Colon Carcinoma Metastatic in the Lung (tissue), 2 donors: Measurements from ENCODE around the genes CPTP, CCNL2 and ATAD3C.

GRCh38 chr1:1324513-1325671 lies at the start of gene CPTP:
Gene CPTP, plus strand, starts transcription at chr1:1324802.
- PRO-cap, 2 experiments: peak in 2 of 2 experiments; most common plus-strand start chr1:1324789 (in 1); most common minus-strand start chr1:1324637 (in 2)

GRCh38 chr1:1333433-1333582 lies 2.2 kb downstream of the TAS1R3 start:
- PRO-cap, 2 experiments: no peak in any of the 2 experiments

GRCh38 chr1:1343035-1343414 lies 6.2 kb downstream of the DVL1 start:
- PRO-cap, 2 experiments: no peak in any of the 2 experiments

DNA sequence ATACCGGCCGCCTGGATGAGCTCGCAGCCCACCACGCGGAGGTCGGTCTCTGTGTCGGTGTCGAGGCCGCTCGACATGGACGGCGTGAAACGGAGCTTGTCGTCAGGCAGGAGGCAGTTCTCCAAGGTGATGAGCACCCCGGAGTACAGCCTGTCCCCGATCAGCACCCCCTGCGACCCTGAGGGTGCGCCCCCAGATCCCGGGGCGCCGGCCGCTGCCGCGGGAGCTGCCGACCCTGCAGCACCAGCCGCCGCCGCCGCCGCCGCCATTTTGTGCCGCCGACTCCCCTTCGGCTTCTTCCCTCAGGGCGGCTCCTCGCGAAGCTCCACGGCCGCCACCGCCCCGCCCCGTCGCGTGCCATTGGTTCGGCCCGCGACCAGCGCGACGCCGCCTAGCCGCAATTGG lies at the start of gene CCNL2:
Gene CCNL2 (minus strand): TSS at position 298 of the 405 bp plus-strand sequence.
- PRO-cap, 2 experiments: peak in 2 of 2 experiments; most common minus-strand start position 277 of the sequence (in 1)

GRCh38 chr1:1431574-1432252 lies 3.8 kb upstream of the VWA1 start:
- PRO-cap, 2 experiments: peak in 2 of 2 experiments; most common plus-strand start chr1:1431874 (in 2); most common minus-strand start chr1:1431734 (in 2)

DNA sequence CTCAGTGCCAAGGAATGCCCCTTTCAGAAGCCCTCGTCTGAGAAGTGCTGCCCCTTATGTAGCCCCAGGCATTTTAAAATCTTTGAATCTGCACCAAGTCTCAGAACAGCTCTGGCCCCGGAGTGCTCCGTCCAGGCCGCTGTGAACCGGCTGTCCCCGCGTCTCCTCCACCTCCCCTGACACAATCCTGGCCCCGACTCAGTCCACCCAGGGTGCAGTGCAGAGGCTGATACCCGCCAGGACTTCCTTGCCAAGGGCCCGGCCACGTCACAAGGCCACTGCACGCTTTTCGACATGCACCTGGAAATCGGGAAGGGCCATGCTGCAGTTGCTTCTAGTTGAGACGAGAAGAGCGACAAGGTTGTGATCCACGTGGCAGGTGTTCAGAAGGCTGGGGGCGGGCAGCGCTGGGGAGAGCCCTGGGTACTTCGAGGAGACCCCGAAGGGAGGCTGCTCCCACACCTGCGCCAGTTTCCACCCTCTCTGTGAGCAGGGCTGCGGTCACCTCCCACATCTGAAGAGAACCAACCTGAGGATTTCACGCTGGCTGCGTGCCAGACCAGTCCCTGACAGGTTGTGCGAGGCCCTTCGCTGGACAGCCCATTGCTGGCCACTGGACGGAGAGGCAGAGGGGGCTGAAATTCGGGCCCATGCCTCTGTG lies 6.7 kb downstream of the VWA1 start:
- PRO-cap, 2 experiments: no peak in any of the 2 experiments

- PRO-cap, 2 experiments: no peak in any of the 2 experiments
Measured at GRCh38 chr1:1449339-1449793, at the start of gene ATAD3C. Gene ATAD3C, plus strand, starts transcription at chr1:1449689.

DNA sequence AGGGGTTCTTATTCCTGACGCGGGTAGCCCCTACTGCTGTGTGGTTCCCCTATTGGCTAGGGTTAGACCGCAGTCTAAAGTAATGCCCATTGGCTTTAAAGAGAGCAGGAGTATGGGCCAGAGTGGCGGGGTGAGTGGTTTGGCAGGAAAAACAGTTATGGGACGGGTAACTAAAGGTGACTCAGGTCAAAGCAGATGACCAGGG lies 1.0 kb upstream of the ATAD3B start:
- PRO-cap, 2 experiments: no peak in any of the 2 experiments

DNA sequence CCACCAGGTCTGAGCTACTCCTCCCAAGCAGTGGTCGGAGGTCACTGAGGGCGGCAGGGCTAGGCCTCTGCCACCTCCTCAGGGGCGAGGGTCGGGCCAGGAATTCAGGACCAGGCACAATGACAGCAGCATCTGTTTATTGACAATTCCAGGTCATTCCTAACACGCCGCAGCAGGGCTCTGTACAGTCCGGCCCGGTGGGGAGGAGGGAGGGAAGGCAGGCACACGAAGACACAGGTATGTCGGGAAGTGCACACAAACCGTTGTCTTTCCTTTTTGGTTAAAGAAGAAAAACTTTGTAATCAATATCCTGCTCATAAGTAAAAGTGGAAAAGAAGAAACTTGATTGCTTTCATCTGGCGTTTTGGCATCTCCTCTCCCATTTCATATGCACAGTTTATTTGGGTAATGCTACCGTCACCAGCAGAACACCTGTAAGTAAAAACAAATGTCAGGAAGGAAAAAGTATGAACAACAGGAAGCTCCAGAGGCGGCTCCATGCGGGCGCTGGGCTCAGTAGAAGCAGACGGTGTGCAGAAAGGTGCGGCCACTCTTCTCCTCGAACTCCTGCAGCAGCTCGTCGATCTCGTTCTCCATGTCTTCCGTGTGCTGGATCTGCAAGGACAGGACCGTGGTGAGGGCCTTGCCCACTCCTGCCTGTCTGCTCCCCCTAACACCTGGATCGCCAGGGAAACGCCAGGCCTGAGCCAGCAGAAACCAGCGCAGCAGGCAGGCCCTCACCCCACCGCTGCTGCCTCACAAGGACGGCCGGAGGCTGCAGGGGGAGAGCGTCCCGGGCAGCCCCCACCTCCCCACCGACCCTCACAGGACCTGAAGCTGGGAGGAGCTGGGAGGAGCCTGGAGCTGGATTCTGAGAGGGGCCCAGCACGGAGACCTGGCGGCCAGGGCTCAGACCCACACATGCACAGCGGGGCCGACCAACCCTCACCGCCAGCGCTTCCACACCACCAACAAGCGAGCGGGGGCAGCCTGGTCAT lies 1.4 kb upstream of the TMEM240 start:
- PRO-cap, 2 experiments: no peak in any of the 2 experiments

- PRO-cap, 2 experiments: no peak in any of the 2 experiments
Measured at GRCh38 chr1:1557398-1558155, 17.1 kb downstream of the SSU72 start.

GRCh38 chr1:1561989-1562948 lies 12.4 kb downstream of the SSU72 start:
- PRO-cap, 2 experiments: no peak in any of the 2 experiments

DNA sequence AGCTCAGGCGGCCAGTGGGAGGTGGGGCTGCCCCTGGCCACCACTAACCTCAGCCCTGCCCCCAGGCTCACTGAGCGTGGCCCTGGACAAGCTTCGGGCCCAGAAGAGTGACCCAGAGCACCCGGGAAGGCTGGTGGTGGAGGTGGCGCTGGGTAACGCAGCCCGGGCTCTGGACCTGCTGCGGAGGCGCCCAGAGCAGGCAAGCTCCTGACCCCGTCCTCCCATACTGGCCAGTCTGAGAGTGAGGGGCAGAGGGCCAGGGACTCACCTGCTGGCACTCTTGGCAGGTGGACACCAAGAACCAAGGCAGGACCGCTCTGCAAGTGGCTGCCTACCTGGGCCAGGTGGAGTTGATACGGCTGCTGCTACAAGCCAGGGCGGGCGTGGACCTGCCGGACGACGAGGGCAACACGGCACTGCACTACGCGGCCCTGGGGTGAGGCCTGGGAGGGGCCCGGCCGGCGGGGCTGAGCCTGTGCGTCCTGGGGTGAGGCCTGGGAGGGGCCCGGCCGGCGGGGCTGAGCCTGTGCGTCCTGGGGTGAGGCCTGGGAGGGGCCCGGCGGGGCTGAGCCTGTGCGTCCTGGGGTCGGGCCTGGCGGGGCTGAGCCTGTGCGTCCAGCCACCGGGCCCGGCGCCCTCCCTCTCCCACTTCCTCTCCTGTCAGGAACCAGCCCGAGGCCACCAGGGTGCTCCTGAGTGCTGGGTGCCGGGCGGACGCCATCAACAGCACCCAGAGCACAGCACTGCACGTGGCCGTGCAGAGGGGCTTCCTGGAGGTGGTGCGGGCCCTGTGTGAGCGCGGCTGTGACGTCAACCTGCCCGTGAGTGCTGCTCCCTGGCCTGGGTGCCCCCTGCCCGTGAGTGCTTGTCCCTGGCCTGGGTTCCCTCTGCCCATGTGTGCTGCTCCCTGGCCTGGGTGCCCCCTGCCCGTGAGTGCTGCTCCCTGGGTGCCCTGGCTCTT lies 4.7 kb upstream of the MMP23B start:
- PRO-cap, 2 experiments: peak in 1 of 2 experiments; most common plus-strand start position 568 of the sequence (in 1)

DNA sequence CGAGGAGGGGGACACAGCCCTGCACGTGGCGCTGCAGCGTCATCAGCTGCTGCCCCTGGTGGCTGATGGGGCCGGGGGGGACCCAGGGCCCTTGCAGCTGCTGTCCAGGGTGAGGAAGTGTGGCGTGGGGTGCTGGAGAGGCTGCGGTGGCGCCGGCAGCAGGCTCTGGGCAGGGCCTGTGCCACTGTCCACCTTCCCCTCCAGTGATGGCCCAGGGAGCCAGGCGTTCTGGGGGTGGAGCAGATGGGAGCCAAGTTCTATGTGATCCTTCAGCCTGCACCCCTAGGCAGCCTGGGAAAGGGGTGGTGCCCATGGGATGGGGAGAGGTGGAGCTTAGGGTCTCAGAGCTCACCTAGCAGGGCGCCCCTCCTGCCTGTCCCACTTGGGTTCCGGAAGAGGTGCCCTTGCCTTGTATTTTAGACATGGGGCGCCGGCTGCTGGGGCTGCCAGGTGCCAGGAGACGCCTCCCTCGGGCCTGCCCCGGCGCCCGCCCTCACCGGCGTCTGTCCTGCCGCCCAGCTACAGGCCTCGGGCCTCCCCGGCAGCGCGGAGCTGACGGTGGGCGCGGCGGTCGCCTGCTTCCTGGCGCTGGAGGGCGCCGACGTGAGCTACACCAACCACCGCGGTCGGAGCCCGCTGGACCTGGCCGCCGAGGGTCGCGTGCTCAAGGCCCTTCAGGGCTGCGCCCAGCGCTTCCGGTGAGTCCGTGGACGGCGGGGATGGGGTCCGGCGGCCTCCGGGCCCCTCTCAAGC lies 3.2 kb upstream of the MMP23B start:
- PRO-cap, 2 experiments: peak in 1 of 2 experiments; most common plus-strand start position 381 of the sequence (in 1)

DNA sequence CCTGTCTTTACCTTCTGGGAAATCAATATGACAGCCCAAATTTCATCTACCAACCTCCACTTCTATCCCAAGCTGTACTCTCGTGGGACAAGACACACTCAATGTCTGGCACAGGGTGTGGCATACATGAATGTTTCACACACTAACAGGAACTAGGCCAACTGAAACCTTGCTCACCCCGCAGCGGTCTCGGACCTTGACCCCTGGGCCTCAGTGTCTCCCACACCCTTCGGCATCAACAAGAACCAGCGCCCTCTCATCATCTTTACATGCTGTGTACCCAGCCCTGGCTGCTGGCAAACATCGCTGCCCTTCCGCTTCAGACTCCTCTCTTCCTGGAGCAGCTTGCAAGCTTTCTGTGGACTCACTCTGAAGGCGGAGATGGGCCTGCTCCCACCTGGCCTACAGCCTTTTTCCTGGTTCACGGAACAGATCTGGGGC lies 10.6 kb downstream of the CDK11B start:
- PRO-cap, 2 experiments: no peak in any of the 2 experiments

- PRO-cap, 2 experiments: no peak in any of the 2 experiments
Measured at GRCh38 chr1:1661885-1662657, 3.3 kb upstream of the CDK11B start.

GRCh38 chr1:1712253-1712565 lies 11.9 kb downstream of the CDK11A start:
- PRO-cap, 2 experiments: no peak in any of the 2 experiments

DNA sequence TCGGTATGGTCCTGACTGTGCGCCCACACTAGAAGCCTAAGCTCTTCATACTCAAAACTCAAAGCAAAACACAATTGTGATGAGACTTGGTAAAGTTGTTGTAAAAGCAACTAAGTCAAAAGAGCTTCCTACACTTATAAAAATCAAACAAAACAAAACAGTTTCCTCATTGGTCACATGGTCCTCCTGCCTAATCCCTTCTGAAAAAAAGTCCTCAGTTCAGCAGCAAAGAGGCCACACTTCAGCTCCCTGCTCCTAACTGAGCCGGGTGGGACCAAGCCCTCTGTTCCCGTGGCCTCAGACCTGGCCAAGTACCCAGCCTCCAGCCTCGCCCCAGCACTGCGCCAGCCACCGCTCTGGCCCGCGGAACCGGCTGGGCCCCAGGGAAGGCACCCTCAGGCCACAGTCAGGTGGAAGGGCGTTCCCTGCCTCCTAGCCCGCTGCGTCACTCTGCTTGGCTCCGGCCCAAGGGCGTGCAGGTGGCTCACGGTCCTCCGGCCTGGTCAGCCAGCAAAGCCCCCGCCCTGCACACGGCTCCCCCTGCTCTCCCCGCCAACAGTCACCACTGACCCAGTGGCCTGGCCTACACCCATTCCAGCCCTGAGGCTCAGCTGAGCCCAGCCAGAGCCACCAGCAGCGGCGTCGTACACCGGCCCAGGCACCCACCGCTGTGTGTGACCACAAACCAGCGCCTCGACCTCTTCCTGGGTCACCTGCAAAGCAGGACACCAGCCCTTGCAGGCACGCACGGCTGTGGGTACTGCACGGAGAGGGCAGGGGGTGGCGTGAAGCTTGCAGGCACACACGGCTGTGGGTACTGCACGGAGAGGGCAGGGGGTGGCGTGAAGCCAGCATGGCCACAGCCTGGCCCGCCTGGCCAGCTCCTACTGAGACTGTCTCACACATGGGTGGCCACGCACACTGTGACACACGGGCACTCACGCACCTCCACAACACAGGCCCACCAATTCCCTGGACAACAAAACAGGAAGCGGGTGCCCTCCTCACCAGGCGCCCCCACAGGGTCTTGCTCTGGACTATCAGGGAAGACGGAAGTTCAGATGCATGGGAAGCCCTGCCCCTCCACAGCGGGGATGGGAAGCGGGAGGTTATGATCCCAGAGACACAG lies 19.4 kb downstream of the NADK start:
- PRO-cap, 2 experiments: peak in 2 of 2 experiments; most common plus-strand start position 217 of the sequence (in 1); most common minus-strand start position 305 of the sequence (in 1)

- PRO-cap, 2 experiments: no peak in any of the 2 experiments
Measured at GRCh38 chr1:1775231-1775949, 2.9 kb downstream of the NADK start.

- PRO-cap, 2 experiments: peak in 2 of 2 experiments; most common plus-strand start chr1:1778979 (in 1); most common minus-strand start chr1:1778816 (in 1)
Measured at GRCh38 chr1:1778673-1779629, 681 bp upstream of the NADK start.

- PRO-cap, 2 experiments: no peak in any of the 2 experiments
Measured at GRCh38 chr1:1840379-1840987, 50.4 kb downstream of the GNB1 start.